ENCODE measurements around the gene PAX2.

GRCh38 chr10:100738188-100738794 is 7.1 kb upstream of the PAX2 start:
- RRBS = no CpG with 5 or more reads among the region's 20 CpGs

DNA sequence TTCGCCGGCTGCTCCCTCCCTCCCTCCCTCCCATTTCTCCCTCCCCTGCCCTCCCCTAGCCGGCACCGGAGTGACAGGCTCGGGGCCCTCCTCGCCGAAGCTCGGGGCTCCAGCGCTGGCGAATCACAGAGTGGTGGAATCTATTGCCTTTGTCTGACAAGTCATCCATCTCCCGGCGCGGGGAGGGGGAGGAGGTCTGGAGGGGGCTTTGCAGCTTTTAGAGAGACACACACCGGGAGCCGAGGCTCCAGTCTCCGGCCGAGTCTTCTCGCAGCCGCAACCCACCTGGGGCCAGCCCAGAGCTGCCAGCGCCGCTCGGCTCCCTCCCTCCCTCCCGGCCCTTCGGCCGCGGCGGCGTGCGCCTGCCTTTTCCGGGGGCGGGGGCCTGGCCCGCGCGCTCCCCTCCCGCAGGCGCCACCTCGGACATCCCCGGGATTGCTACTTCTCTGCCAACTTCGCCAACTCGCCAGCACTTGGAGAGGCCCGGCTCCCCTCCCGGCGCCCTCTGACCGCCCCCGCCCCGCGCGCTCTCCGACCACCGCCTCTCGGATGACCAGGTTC is at the start of gene PAX2:
PAX2 (plus strand) TSS at position 250 of the 561 bp plus-strand sequence.
- RRBS = 2% methylated on average over 34 of the region's 51 CpGs

DNA sequence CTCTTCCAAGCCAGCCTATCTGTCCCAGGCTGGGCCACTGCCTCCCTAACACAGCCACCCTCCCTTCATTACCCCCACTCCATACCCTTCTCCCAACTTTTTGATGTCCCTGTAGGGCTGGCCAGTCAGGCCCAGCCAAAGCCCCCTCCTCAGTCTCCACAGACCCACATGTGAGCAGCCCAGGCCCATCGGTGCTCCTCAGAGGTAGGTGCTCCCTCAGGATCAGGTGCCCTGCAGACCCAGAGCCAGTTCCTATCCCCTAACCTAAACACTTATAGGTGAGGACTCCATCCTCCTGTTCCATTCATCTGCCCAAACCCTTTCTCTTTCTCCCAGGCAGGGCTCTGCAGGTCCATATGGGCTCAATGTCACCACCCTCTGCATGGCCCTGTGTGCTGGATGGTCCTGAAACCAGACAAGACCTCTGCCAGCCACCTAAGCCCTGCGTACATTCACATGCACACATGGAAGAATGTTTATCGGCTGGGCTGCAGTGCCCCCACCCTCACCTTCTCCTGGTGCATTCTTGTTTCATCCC is 3.1 kb downstream of the MRPL43 start:
- RRBS = no CpG with 5 or more reads among the region's 3 CpGs

GRCh38 chr10:100996670-100997376 is 2.8 kb upstream of the LZTS2 start:
- RRBS = 1% methylated on average over 12 of the region's 49 CpGs

- RRBS = 6% methylated on average over 4 of the region's 32 CpGs
Observed at GRCh38 chr10:101000003-101001090, 739 bp downstream of the LZTS2 start.

DNA sequence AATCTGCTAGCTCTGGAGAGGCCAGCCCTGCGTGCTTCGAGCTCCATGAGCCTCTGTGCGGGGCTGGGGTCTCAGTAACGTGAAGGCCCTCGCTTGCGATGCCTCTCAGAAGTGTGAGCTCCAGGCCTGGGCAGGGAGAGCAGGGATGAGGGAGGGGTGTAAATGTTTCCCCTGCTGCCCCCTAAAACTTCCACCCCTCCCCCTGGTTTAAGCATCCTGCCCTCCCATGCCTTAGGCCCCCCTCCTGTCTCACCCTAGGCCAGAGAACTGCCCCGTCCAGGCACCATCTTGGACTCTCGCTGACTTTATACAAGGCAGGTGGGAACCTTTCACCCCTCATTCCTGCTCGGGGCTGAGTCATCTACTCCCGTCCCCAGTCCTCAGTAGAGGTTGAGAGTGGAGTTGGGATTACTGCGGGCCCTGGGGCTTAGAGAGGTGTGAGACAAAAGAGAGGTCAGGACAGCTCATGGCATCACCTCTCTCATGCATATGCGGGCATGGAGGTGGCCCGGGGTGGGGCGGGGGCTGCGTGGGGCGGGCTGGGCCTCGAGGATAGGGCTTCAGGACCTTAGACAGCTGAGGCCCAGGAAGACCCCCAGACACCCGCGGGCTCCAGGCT is 561 bp downstream of the PDZD7 start:
- RRBS = 41% methylated on average over 6 of the region's 19 CpGs

- RRBS = 26% methylated on average over 19 of the region's 70 CpGs
Observed at GRCh38 chr10:101062379-101063265, 833 bp downstream of the KAZALD1 start.

GRCh38 chr10:101134833-101135525 is 3.9 kb downstream of the TLX1 start:
- RRBS = 74% methylated on average over 12 of the region's 48 CpGs

- RRBS = 87% methylated on average over 3 of the region's 33 CpGs
Observed at GRCh38 chr10:101228136-101228603, 1.1 kb downstream of the LBX1 start.

DNA sequence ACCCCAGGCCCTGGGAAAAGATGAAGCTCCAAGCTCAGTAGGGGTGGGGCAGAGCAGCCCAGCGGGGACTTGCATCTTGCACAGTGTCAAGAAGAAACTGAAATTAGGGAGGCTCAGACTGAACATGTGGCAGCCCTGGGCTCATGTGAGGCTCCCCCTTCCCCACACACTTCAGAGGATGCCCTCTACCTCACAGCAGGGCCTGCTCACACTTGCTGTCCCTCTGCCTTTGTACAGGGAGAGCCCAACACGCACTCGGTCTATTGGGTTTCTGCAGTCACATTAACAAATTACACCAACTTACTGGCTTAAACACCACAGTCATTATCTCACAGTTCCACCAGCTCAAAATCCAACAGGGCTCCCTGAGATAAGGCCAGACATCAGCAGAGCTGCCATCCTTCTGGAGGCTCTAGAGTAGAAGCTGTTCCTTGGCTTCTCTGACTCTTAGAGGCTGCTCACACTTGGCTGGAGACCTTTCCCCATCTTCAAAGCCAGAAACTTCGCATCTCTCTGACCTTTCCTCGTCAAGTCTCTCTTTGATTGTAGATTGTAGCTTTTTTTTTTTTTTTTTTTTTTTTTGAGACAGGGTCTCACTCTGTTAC is 12.2 kb downstream of the POLL start:
- RRBS = no CpG with 5 or more reads among the region's 5 CpGs

- RRBS = no CpG with 5 or more reads among the region's 3 CpGs
Observed at GRCh38 chr10:101676306-101676569, 18.7 kb downstream of the FBXW4 start.

- RRBS = no CpG with 5 or more reads among the region's 4 CpGs
Observed at GRCh38 chr10:101814660-101815266, 3.5 kb downstream of the OGA start.

DNA sequence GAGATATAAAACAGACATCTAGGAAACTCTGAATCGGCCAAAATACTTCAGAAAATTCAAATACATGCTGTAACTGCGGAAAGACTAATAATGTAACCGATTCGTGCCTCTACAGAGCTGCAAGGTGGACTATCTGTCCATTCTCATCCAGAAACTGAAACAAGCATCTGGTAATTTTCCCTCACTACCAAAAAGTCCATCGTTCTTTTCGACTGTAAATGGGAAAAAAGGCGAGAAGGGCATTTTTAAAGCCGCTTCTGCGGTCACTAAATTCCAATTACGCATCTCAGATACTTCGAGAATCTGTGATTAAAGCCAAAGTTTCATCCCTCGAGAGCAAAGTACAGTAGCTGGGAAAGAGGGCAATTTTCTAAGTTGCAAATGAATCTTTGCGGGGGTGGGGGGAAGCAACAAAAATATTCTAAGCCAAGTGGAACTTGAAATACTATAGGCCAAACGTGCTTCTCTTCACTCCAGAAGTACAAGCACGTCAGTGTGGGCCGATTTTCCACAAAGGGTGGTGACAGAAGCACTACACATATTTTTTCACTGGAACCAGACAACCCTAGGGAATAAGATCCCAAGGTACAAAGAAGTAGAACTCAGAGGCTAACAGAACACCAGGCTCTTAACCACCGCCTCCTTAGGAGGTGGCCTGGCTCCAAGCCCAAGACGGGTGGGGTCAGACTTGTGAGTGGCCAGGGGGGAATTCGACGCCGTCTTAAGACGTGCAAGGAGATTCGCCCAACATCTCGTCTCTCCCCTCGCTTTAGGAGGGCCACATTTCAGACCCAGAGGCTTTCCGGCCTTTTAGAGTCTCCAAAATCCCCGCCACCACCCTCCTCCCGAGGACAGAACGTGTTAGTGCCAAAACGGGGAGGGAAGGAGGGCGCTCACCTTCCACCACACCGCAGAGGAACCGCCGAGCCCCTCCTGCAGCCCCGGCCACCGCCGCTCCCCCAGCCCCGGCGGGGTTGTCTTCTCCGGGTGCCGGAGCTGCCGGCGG is 1.0 kb downstream of the OGA start:
- RRBS = 0% methylated on average over 8 of the region's 43 CpGs

GRCh38 chr10:101919517-101920245 is 76.1 kb upstream of the KCNIP2 start:
- RRBS = no CpG with 5 or more reads among the region's 6 CpGs

- RRBS = no CpG with 5 or more reads among the region's 3 CpGs
Observed at GRCh38 chr10:101939189-101939655, 95.6 kb upstream of the KCNIP2 start.

DNA sequence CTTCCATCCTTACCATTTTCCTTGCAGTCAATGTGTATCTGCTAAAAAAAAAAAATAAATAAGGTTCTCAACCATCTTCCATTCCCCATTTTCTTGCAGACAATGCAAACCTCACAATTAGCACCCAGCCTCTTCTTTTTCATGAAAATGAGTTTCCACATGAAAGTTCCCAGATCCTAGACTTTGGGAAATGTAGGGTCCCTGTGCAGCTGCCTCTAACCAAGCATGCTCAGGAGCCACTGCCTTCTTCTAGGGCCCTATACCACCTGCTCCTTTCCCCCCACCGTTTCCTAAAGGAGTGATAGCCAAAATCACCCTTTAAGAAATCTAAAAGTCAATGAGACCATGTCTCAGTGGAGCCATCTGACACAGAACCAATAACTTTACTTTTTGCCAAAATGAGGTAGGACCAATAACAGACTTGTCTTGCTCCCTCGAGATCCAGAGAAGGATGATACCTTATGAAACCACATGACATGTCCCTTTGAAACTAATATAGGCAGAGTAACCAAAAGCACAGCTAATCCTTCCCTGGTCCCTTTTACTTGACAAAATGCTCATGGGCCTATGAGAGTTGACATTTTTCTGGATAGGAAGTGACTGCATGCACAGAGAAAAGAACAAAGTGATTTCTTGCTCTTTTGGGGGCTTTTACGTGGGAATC is 87.8 kb downstream of the ARMH3 start:
- RRBS = no CpG with 5 or more reads among the region's 3 CpGs

DNA sequence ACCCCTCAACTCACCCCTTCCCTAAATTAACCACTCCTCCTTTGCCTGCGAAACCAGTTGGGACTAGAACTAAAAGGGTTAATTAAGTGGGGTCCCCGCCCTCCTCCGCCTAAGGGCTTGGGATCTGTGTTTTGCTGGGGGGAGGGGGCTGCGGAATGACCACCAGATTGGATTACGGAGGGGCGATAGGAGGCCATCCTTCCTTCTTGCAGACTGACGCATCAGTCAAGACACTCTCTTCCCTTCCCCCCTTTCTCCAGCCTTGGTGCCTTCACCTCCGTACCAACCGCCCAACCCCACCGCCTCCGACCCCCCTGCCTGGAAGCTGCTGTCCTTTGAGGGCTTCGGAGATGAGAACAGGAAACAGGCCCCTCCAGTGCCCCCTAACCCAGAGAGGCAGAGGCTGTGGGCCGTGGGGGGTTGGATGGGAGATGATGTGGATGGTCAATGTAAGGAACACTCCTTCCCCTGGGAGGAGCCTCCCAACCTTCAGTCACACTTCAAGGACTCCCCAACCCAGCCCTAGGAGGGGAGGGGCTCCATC is 909 bp upstream of the LDB1 start:
- RRBS = no CpG with 5 or more reads among the region's 13 CpGs

GRCh38 chr10:102147108-102147497 is 5.1 kb upstream of the NOLC1 start:
- RRBS = 76% methylated on average over 1 of the region's 17 CpGs

GRCh38 chr10:102282910-102283455 is 37.7 kb downstream of the GBF1 start:
- RRBS = no CpG with 5 or more reads among the region's 3 CpGs

- RRBS = 3% methylated on average over 3 of the region's 16 CpGs
Observed at GRCh38 chr10:102395820-102396493, 452 bp downstream of the NFKB2 start.